Measurements from ENCODE around the genes IDH3A and CTSH.

- PRO-cap, 2 experiments = peak in 2 of 2 experiments; most common plus-strand start chr15:78149362 (in 1); most common minus-strand start chr15:78149124 (in 2)
These were observed at the start of gene IDH3A for GRCh38 chr15:78148999-78149438. IDH3A (plus strand) TSS chr15:78149362.

DNA sequence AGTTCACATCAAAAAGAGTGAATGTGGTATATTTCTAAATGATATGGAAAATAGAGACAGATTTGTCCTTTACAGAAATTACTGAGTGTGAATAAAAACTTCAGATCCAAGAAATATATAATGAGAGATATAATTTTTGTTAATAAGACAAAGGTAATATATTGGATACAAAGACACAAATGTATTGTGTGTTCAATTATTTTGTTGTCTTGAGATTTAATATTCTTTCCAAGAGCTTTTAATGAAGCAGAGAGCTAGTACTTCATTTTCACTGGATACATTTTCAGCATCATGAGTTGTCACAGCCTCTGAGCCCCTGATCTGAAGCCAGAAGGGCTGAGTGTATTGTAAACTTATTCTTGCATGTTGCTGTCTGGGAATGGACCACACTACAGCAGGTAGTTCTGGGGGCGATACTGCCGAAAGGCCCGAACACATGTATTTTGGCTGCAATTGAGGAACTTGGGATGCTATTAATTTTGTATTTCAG, 20.4 kb downstream of the IDH3A start:
- PRO-cap, 2 experiments = no peak in any of the 2 experiments

DNA sequence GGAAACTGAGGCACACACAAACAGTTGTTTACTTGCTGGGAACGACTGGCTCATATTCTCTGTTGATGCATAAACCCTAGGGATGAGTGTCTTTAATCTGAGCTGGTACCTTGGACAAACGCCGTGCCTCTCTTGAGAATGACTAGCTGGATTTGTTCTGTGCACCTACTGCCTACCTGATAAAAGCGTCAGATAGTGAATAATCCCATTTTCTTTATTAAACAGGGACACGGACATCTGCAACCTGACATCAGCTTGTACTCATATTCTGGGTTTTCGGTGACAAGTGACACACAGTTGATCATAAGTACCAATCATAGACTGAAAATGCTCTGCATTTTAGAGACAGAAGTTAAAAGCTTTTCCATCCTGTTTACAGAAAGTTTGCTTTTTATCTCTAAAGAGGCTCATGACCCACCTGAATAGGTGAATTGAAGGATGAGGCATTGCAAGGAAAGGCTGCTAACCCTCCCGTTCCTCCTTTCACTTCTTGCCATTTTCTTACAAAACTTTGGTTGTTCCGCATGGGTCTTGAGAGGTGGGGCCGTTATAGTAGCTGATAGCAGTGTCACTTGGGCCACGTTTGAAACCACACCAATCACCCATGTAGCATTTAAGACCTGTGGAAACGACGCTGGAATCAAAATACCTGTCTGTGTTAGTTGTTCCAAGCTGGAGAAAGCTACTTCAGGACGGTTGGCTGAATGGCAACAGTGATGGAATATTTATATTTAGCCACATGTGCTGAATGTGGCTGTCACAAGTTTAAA, 1.1 kb downstream of the DNAJA4 start:
- PRO-cap, 2 experiments = peak in 2 of 2 experiments; most common minus-strand start position 647 of the sequence (in 1)

GRCh38 chr15:78316162-78317251, 17.1 kb upstream of the SKIC8 start:
- PRO-cap, 2 experiments = no peak in any of the 2 experiments

DNA sequence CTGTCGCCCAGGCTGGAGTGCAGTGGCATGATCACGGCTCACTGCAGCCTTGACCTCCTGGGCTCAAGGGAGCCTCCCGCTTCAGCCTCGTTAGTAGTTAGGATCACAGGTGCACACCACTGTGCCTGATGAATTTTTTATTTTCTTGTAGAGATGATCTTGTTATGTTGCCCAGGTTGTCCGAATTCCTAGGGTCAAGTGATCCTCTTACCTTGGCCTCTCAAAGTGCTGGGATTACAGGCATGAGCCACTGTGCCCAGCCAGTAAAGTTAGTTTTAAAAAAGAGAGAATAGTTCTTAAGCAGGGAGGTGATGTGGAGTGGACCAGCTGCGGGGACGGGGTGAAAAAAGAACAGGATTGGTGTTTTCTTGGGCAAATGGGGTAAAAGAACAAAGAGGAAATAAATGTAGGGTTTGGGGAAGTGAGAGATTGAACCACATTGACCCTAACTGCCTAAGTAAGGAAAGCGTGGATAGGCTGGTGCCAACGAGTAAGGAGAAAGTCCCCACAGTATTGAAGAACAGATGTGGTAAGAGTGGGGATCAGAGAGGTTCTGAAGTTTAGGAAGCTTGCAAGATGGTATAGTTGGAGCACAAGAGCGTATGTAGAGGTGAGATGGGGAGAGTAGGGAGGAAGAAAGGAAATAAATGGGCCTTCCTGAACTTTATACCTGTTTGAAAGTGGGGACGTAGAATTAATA, 16.9 kb downstream of the IREB2 start:
- PRO-cap, 2 experiments = no peak in any of the 2 experiments

DNA sequence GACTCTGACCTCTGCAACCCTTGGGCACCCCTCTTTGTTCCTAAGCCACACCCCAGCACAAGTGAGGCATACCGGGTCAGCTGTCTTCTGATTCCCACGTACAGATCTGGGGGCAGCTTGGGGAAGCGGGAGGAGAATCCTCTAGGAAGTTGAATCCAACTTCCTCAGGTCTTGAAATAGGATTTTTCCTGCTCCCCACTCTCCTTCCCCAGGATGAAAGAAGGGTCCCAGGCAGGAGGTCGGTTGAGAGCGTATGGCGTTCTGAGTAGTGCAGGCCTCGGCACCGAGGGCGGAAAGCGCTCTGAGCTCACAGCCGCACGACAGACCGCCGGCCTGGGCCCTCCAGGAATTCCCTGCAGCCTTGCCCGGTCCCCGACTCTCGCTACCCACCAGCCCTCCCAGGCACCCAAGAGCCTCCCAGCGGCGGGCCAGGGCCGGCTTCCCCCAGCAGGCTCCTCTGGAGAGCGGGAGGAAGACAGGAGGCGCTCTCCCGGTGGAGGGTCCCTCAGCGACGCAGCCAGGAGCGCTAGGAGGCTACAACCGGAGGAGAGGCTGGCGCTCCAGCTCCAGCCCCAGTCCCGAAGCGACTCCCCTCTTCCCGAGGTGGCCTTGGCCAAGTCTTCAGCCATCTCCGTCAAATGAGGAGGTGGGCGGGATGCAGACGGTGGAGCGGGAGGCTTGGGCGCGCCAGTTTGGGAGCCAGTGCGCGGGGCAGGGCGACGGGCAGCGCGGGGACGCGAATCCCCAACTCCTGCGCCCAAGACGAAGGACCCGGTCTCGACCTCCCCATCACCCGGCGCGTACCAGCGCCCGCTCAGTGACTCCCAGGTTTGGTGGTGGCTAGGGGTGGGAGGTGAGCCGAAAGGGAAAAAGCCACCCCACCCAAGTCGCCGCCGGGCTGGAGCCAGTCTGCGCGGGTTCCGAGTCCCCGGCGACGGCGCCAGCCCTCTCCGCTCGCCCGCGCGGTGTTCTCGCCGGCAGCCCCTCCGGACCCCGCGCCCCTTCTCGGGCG, 825 bp downstream of the CHRNA3 start:
- PRO-cap, 2 experiments = no peak in any of the 2 experiments

- PRO-cap, 2 experiments = no peak in any of the 2 experiments
These were observed 49.7 kb downstream of the ADAMTS7 start for GRCh38 chr15:78761348-78762194.

DNA sequence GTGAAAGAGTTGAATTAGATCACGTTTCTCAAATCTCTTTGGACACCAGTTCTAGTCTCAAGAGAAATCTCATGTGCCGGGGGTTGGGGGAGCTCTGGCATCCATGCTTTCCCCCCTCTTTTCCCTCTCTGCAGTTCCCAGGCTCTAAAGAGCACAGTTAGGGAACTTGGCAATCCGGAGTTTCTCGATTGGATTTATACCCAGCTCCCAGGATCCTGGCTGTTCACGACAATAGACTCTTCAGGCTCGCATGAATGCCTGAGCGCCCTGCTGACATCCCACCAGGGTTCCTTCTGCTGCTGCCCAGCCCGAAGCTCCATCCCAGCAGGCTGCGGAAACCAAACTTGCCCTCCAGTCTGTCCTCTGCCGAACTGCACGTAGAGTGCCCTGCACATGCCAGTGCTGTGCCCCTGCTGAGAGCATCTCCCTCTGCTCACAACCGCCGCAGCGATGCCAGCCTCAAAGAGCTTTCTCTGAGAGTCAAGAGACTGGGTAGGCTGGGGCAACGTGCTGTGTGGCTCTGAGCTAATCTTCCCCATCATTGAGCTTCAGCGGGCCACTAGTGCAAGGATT, 6.9 kb downstream of the ADAMTS7 start:
- PRO-cap, 2 experiments = peak in 1 of 2 experiments; most common plus-strand start position 436 of the sequence (in 1); most common minus-strand start position 331 of the sequence (in 1)

GRCh38 chr15:78830431-78831059, 19.3 kb upstream of the ADAMTS7 start:
- PRO-cap, 2 experiments = peak in 1 of 2 experiments; most common minus-strand start chr15:78830995 (in 1)

GRCh38 chr15:78872400-78872736, 322 bp upstream of the MORF4L1 start:
- PRO-cap, 2 experiments = peak in 1 of 2 experiments; most common minus-strand start chr15:78872700 (in 1)

- PRO-cap, 2 experiments = no peak in any of the 2 experiments
These were observed 3.7 kb downstream of the MORF4L1 start for GRCh38 chr15:78876402-78876776.

GRCh38 chr15:78914139-78914899, 30.5 kb downstream of the CTSH start:
- PRO-cap, 2 experiments = no peak in any of the 2 experiments

GRCh38 chr15:78944691-78945584, at the start of gene CTSH:
CTSH (minus strand) TSS chr15:78945046.
- PRO-cap, 2 experiments = peak in 2 of 2 experiments; most common plus-strand start chr15:78945204 (in 1); most common minus-strand start chr15:78945046 (in 2)

GRCh38 chr15:78993798-78994321, 49.0 kb upstream of the CTSH start:
- PRO-cap, 2 experiments = no peak in any of the 2 experiments

- PRO-cap, 2 experiments = no peak in any of the 2 experiments
These were observed 59.0 kb downstream of the MINAR1 start for GRCh38 chr15:79491163-79491511.

- PRO-cap, 2 experiments = no peak in any of the 2 experiments
These were observed 59.4 kb downstream of the MINAR1 start for GRCh38 chr15:79491512-79491942.

GRCh38 chr15:79886091-79886595, 10.7 kb downstream of the MTHFS start:
- PRO-cap, 2 experiments = no peak in any of the 2 experiments

DNA sequence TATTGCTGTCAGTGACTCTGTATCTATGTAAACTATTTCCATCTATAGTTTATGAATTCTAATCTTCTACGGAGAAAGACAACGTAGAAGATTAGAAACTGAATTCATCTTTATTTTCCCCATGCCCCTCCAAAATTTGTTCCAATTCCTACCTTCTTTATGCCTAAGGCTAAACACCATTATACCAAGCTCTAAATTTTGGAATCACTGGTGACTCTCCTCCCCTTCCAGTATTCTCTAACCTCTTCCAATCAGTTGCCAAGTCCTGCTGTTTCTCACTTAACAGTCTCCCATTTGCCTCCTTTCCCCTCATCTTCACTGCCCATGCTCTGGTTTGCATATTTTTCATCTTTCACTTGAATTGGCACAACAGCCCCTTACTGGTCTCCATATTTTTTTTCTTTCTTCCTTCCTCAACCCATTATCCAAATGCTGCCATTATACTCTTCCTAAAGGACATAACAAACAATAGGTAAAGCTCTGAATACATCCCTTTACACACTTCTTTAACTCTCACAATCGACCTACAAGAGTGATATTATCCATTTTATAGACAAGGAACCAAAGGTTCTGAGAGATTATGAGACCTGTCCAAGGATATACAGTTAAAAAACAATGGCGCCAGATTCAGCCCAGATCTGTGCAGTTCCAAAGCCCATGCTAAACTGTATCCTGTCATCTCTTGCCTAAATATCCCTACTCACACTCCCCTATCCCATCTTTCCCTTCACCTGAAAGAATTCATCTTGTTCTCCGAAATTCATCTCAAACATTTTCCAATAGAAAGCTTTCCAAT, 2.1 kb downstream of the MTHFS start:
- PRO-cap, 2 experiments = no peak in any of the 2 experiments

GRCh38 chr15:79926748-79927124, 29.9 kb upstream of the MTHFS start:
- PRO-cap, 2 experiments = no peak in any of the 2 experiments

DNA sequence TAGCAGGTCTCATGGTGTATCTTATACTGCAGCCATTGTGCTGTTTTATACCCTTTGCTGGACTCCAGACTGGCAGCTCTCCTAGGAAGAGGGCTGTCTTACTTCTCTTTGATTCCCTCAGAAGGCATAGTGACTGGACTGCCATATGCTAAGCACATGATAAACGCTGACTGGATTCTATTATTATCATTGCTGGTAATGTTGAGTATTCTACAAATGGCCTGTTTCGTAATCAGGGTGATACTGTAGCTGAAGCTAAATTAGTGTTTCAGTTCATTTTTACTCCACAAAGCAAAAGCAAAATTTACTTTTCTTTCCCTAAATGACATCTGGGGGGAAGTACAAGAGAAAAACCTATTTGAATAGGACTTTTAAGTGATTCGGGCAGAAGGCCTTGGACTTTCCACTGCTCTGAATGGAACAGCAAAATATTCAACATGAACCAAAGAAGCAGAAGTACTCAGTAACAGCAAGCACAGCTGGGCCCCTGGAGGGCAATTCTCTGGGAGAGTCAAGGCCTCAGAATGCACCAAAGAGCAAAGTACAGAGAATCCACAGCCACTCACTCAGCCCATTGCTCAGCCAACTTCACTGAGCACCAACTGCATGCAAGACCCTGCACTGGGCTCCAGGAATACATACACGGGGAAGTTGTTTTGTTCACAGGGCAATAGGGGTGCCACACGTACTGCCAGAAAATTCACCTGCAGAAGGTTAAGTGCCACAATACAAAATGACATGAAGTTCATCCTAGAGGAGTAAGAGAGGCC, 7.9 kb upstream of the BCL2A1 start:
- PRO-cap, 2 experiments = peak in 1 of 2 experiments; most common minus-strand start position 71 of the sequence (in 1)

Data from heart right ventricle (tissue), 2 donors.